Panc1 (cell line): ENCODE data around the genes B3GNT4 and OGFOD2.

DNA sequence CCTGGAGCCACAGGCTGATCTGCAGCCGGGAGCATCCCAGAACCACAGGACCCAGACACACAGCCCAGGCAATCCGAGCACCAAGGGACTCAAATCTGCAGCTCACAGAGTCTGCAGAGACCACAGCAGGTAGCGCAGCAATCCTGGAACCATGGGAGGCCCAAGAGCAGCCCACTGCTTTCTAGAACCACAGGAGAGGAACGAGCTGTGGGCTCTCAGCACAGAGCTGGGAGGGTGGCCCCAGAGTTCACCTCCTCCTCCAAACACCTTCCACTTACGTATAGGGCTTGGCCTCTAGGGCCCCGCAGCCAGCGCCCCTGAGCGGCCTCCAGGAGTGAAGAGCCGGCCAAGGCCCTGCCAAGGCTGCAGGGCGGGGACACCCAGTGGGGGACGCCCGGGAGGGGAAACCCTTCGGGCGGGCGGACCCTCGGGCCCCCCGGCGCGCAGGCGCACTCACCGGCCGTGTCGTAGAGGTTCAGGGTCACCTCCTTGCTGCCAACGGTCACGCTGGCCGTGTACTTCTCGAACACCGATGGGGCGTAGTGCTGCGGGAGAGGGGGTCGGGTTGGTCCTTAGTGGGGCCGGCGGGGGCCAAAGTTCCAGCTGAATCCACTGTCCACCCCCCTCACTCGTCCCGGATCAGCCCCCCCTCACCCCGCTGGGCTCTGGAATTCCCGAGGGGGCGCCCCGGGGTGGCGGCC is 643 bp downstream of the RHOF start:
- RRBS, 2 experiments = 1 to 8% methylated on average over 17 of the region's 40 CpGs

DNA sequence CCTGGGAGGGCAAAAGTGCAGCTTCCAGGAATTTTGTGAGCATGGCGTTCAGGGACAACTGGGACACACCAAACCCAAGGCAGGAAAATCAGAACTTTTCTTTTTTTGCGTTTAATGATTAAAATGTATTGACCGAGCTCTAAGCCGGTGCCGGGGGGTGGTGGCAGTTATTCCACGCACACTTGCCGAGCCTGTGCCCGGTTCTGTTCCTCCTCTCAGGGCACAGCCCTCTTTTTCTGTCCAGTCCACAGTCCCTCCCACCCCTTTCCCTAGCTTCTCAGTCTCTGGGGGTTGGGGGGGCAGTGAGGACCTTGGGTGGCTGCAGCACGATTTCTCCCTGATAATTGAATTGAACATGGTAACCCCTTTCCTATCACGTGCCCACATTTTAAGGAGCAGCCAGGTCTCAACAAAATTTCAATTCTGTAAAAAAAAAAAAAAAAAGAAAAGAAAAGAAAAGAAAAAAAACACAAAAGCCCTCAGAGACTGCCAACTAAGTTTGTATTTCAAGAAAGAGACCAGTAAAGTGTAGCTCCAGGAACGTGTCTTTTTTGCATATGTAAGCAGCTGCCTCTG is 3.3 kb downstream of the SETD1B start:
- RRBS, 2 experiments = 59 to 80% methylated on average over 4 of the region's 11 CpGs

DNA sequence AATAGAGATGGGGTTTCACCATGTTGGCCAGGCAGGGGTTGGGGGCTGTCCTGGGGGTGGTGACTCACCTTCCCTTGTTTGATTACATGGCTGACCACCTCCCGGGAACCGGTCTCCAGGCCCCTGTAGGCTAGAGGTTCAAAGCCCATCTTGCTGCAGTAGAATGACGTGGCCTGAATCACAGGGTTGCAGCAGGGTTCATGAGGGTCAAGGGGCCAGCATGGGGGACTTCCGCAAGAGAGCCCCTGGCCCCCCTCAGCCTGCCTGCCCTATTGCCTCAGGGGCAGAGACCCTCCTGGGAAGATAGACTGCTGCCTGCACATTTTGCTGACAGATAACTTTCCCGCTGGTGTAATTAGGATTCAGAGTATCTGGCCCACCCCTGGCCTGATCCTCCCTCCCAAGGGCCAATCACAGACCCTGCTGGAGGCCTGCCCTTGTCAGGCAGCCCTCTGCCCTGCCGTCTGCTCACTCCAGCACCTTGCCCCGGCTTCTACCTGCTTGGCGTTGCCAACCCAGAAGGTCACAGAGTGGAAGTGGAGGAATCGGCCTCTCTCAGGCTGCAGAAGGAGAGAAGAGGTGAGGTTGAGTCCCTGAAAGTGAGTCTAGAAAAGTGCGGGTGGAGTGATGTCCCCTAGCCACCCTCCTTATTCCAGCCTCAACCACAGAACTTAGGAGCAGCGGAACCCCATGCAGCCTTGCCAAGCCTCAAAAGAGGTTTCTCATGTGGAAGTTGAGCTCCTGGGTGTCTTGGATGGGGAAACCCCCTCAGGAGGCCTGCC is 1.2 kb downstream of the HPD start:
- RRBS, 2 experiments = no CpG with 5 or more reads among the region's 11 CpGs

DNA sequence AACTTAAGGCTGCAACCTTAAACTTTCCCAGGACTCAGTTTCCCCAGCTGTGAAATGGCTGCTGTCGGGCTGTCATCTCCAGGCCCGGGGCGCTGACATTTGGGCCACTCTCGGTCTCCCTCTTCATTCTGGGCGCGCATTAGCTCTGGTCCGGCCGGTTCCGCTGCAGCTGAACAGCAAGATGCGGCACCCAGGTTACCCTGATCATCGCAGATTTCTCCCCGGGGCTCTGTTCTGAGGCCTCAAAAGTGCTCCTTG is 929 bp upstream of the BCL7A start:
- RRBS, 2 experiments = 92 to 96% methylated on average over 11 of the region's 12 CpGs

GRCh38 chr12:122093603-122094531 is 15.3 kb downstream of the MLXIP start:
- RRBS, 2 experiments = no CpG with 5 or more reads among the region's 11 CpGs

- RRBS, 2 experiments = 3 to 30% methylated on average over 2 of the region's 4 CpGs
Measured at GRCh38 chr12:122097461-122097900, 18.9 kb downstream of the MLXIP start.

DNA sequence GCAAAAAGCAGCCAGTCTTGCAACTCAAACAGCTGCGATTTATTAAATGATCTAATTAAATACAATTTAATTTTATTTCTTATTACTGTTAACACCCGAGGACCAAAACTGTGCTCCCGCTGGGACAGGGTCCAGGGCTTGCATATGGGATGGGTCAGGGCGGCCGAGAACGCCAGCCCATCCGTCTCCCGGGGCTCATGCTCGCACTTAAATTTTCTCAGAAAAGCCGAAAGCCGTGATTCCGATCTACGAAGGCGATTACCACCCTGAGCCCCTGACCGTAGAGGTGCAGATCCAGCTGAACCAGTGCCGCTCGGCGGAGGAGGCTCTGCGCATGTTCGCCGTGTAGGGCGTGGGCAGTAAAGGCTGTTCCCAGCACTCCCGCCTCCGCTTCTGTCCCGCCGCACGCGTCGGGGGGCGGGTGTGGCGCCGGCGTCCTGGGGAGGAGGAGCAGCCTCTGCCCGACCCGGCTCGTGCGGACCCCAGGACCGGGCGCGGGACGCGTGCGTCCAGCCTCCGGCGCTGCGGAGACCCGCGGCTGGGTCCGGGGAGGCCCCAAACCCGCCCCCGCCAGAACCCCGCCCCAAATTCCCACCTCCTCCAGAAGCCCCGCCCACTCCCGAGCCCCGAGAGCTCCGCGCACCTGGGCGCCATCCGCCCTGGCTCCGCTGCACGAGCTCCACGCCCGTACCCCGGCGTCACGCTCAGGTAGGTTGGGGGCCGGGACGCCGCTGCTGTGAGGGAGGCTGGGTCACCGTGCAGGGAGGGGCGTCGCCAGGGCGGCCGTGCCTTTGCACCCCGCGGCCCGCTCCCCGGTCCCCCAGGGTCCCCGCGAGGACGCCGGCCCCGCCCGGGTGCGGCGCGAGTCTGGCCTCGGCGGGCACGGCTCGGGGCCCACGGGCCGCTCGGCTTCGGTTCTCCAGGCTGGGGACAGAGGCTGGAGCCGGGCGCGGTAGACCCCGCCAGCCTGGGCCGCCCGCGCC is at the start of gene B3GNT4:
TSS of gene B3GNT4 (plus strand) at position 616 of the 983 bp plus-strand sequence.
- RRBS, 2 experiments = 1 to 7% methylated on average over 25 of the region's 102 CpGs

- RRBS, 2 experiments = no CpG with 5 or more reads among the region's 6 CpGs
Measured at GRCh38 chr12:122213485-122213952, 10.0 kb downstream of the B3GNT4 start.

DNA sequence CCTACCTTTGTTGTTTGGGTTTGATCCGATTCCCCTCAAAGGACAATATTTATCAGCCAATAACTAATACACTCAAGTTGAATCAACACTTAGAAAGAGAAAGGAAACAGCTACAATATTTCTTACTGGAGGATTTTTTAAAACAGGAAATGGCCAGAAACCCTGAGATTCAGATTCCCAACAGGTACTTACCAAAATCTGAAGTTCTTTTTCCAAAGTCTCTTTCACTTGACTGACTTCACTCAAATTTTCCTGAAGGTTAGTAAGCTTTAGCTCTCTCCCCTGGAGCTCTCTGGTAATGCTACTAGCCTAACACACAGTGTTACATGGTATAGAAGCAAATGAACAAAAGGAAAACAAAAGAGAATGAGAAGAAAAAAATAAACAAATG is 70.1 kb upstream of the VPS33A start:
- RRBS, 2 experiments = no CpG with 5 or more reads among the region's 1 CpG

GRCh38 chr12:122387045-122387420 is 35.4 kb downstream of the CLIP1 start:
- RRBS, 2 experiments = no CpG with 5 or more reads among the region's 4 CpGs

DNA sequence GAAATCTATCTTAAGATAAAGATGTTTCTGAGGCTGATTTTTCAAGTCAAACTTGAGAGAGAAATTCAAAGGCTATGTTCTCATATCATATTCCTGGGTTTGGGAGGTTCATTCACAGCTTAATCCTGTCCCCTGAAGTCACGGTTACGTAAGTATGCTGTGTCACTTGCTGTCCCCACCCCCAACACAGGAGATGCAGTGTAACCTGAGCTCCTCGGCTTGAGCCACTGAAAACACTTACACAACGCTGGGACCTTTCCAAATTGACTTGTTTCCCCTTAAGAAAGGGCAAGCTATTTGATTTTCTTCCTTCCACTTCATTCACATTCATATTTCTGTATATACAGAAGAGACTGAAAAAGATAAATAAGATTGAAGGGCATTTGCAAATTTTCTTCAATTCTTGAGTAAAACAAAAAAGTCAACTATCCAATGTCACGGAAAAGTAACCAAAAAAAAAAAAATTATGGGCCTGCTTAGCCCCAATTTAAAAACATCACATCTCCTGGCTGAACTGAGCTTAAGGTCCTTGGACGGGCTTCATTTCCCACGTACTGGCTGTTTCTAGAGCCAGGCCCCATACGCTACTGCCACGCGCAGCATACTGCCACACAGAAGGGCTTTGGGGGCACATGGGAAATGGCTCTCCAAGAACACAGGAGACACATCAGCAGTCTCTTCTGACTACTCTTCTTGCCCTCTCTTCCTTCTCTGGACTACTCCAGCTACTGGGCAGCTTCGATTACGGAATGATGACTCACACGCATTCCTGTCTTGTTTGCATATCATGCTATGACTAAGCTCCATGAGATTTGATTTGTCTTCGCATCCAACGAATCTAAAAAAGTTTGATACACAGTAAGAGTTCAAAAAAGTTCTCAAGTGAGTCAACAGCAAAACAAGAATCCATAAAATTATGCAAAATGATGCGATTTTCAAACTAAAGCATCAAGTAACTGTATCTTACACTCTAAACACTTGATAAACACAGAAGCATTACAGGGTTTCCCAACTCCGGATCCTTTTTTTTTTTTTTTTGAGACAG is 22.3 kb downstream of the CLIP1 start:
- RRBS, 2 experiments = no CpG with 5 or more reads among the region's 17 CpGs

GRCh38 chr12:122592350-122593044 is 65.4 kb downstream of the KNTC1 start:
- RRBS, 2 experiments = no CpG with 5 or more reads among the region's 21 CpGs

DNA sequence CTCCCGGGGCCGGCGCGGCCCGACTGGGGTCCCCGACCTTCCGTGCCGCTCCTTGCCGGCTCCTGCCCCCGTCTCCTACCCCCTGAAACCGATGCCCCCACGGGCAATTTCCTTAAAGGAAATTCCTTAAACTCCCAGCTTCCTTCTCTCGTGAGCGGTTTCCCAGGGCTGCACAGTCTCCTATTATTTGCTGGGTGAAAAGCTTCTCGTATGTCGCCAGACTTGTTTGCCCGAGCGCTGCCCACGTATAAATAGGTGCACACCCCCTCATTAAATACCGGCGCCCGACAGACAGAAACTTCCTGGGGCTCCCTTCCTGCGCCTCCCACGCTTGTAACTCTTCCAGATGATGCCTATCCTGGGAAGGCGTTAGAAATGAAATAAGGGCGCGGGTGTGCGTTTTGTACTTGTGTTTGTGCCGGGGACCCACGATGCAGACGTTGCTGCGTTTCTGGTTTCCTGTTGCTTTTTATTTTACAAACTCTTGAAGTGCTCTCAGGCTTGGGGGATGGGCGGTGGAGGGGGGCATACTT is 858 bp downstream of the HIP1R start:
- RRBS, 2 experiments = 1 to 5% methylated on average over 8 of the region's 33 CpGs

DNA sequence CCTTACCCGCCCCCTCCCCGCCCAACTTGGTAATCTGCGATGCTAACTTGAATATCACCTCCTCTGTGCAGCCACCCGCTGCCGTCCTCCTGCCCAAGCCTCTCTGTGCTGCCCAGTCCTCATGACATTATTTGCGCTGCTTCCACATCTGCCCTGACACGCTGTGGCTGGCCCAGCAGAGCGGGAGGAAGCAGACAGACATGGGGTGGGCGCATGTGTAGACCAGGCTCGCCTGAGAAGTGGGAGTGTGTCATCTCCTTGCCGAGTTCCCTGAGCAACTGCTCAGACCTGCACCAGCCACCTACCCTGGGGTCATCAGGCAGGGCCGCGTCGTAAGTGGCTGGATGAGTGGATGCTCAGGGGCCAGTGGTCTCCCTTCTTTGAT is 5.9 kb downstream of the HIP1R start:
- RRBS, 2 experiments = no CpG with 5 or more reads among the region's 14 CpGs

GRCh38 chr12:122895015-122895277 is 978 bp downstream of the VPS37B start:
- RRBS, 2 experiments = no CpG with 5 or more reads among the region's 6 CpGs

DNA sequence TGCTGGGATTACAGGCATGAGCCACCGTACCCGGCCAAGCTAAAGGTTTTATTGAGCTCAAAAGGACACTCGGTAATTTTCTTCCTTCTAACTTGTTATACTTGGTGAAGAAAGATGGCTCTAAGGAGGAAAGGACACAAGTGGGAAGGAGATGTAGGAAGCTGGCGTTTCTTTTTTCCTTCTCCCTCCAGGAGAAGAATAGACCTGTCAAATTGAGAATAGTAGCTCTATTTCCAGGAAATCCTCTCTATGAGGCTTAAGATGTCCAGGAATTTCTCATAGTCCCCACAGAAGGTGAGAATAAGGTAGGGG is 2.2 kb upstream of the VPS37B start:
- RRBS, 2 experiments = no CpG with 5 or more reads among the region's 4 CpGs

DNA sequence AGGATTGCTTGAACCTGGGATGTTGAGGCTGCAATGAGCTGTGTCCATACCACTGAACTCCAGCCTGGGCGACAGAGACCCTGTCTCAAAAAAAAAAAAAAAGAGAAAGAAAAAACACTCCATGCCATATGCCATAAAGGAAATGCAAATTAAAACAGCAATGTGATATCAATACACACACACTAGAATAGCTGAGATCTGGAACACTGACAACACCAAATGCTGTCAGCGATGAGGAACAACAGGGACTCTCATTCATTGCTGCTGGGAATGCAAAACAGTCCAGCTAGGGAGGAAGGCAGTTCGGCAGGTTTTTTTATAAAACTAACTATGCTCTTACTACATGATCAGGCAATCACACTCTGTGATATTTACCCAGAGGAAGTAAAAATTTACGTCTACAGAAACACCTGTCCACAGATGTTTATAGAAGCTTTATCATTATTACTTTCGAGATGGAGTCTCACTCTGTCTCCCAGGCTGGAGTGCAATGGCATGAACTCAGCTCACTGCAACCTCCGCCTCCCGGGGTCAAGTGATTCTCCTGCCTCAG is 3.5 kb upstream of the ABCB9 start:
- RRBS, 2 experiments = no CpG with 5 or more reads among the region's 7 CpGs

DNA sequence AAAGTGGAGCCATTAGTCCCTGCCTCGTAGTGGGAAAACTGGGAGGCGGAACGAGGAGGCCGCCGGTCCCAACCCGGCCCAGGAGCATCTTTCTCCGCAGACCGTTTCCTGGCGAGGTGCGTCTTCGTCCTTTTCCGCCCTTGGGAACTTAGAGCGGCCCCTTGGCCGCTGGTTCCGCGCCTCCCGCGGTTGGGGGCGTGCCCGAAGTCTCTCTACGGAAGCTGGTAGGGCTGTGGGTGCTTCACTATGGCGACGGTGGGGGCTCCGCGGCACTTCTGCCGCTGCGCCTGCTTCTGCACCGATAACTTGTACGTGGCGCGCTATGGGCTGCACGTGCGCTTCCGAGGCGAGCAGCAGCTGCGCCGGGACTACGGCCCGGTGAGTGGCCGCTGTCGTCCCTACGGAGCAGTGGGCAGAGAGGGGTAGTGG is at the start of gene OGFOD2:
TSS of gene OGFOD2 (plus strand) at position 239 of the 429 bp plus-strand sequence.
- RRBS, 2 experiments = no CpG with 5 or more reads among the region's 42 CpGs

DNA sequence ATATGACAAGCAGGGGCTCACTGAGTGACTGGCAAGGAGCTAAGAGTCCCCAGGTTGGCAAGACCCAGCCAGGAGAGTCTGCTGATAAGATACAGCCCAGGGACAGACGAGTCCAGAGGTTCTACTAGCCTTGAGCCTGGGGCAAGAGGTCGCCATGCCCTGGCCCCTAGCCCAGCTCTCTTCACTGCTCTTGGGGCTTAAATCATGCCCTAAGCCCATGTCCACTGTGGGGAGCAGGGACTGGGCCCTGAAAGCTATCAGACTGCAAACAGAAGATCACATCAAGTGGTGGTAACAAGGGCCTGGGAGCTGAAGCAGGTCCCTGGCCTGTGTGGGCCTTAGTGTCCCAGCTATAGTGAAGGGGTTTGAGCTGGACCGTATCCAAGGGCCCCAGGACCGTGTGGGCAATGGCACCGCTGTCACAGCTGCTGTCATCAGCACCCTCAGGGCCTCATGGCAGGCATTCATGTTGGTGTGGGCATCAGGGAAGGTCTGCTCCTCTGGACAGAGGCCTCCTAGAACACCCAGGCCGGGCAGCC is 80.8 kb downstream of the PITPNM2 start:
- RRBS, 2 experiments = no CpG with 5 or more reads among the region's 6 CpGs

DNA sequence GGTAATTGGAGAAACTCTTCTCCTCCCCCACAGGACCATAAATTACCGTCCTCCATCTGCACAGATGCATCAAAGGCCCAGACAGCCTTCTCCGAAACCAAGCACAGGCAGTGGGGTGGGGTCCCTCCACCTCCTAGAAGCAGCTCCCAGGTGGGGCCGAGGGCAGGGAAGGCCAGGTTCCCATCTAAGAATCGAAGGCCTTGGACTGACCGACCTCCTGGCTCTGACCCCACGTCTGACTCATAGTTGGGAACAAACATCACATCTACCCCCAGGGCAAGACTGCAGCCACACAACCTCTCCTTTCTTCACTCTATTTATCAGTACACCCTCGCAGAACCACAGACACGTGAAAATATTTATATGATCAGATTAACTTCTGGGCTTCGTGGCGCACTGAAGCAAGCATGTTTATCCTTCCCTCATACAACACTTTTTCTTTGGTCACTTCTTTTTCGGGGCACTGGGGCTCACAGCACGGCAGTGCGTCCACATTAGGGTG is 56.2 kb downstream of the PITPNM2 start:
- RRBS, 2 experiments = no CpG with 5 or more reads among the region's 13 CpGs